Mesenchymal stem cell of adipose (primary cell): ENCODE measurements around the gene MEST.

GRCh38 chr7:129438331-129439443, 4.5 kb downstream of the STRIP2 start:
- CAGE, long polyA plus RNA: no peak

GRCh38 chr7:129569663-129570155, 41.8 kb upstream of the NRF1 start:
- CAGE, long polyA plus RNA: no peak

DNA sequence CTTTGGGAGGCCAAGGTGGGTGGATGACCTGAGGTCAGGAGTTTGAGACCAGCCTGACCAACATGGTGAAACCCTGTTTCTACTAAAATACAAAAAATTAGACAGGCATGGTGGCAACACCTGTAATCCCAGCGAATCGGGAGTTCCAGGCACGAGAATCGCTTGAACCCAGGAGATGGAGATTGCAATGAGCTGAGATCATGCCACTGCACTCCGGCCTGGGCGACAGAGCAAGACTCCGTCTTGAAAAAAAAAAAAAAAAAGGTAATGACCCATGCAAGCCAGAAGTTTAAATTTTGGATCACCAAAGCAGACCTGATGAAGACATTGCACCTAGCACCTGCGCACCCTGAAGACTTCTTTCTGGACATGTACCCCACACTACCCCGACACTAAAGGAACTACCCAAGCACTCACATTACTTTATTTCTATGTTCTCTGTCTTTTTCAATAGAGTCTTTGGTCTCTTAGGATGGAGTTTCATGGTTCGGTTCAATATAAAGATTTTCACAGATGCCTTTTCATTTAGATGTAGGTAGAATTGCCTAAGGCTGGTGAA, 119.6 kb downstream of the NRF1 start:
- CAGE, long polyA plus RNA: no peak

DNA sequence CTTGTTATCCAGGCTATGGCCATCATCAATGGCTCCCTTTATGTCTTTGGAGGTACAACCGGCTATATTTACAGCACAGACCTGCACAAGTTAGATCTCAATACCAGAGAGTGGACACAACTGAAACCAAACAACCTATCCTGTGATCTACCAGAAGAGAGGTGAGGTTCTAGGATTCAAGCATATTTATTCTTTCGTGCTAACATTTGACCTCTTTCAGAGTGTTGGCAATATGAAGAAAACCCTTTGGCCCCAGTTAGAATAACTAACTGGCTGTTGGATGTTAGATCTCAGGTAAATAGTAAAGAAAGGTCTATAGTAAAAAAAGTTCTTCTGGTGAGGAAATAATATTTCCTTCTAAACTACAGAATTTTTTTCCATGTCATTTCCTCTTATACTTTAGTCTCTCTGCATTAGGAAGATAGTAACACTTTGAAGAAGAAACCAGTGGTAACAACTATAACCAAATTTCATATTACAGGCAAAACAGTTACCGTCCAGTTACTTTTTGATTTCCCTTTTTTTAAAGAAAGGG, 51.8 kb downstream of the KLHDC10 start:
- CAGE, long polyA plus RNA: no peak

DNA sequence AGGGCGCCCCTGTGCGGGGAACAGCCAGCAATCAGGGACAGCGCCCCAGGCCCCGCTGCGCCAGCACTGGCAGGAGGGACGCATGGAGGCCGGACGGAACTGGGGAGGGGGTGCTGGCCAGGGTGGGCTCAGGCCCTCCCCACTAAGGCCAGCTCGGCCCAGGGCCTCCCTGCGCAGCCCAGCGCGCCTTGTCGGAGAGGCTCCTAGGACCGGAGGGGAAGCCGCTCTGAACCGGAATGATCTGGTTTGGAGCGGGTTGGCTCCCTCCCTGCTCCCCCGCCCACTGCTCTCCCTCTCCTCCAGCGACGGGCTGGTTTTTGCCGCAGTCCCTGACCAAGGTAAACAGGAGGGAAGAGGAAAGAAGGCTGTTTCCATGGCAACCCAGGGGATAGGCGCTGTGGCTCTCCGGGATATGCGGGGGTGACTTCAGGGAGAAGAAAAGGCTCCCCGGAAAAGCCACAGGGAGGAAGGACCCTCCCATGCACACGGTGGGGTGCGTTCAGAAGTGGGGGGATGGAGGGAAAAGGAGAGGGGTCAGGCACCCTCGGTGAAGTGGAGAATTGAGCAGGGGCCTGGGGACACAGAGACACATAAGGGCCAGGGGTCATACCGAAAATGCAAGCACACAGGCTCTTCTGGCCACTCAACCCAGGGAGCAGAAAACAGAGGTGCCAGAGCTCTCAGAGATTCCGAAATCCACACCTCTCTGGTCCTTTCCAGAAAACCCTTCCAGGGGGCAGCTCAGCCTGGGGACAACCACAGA, 63.6 kb downstream of the TMEM209 start:
- CAGE, long polyA plus RNA: no peak

DNA sequence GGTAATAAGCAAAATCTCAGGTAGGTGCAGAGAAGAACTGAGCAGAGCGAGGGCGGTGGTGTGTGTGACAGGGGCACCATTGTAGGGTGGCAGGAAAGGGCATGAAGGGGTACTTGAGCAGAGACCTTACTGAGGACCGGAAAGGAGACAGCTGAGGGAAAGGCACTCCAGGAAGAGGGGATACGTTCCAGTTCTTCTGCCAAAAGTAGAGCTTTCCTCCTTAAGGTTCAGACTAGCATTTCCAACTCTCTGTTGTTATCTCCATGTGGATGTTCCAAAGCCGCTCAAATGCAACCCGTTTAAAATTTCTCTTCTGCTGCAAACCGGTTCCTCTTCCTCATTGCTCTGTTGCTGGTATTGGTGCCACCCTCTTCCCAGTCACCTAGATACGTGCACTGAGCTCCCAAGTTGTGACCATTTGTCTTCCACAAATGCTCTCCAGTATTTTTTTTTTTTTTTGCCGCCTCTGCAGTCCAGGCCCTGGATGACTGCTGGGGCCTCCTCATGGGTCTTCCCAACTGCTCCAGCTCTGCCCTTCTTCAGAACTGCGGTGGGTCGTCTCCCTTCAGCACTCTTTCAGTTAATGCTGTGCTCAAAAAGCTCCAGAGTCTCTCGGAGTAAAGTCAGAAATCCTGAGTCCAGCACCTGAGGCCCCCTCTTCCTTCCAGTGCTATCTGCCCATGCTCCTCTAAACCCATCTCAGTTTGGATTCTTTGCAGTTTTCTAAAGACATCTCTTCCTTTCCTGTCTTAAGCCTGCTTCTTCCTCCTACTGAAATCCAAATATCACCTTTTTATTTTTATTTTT, 47.4 kb downstream of the TMEM209 start:
- CAGE, long polyA plus RNA: no peak

GRCh38 chr7:130272359-130273039, 5.8 kb downstream of the CPA2 start:
- CAGE, long polyA plus RNA: no peak

GRCh38 chr7:130351170-130352231, 6.9 kb downstream of the CPA5 start:
- CAGE, long polyA plus RNA: no peak

DNA sequence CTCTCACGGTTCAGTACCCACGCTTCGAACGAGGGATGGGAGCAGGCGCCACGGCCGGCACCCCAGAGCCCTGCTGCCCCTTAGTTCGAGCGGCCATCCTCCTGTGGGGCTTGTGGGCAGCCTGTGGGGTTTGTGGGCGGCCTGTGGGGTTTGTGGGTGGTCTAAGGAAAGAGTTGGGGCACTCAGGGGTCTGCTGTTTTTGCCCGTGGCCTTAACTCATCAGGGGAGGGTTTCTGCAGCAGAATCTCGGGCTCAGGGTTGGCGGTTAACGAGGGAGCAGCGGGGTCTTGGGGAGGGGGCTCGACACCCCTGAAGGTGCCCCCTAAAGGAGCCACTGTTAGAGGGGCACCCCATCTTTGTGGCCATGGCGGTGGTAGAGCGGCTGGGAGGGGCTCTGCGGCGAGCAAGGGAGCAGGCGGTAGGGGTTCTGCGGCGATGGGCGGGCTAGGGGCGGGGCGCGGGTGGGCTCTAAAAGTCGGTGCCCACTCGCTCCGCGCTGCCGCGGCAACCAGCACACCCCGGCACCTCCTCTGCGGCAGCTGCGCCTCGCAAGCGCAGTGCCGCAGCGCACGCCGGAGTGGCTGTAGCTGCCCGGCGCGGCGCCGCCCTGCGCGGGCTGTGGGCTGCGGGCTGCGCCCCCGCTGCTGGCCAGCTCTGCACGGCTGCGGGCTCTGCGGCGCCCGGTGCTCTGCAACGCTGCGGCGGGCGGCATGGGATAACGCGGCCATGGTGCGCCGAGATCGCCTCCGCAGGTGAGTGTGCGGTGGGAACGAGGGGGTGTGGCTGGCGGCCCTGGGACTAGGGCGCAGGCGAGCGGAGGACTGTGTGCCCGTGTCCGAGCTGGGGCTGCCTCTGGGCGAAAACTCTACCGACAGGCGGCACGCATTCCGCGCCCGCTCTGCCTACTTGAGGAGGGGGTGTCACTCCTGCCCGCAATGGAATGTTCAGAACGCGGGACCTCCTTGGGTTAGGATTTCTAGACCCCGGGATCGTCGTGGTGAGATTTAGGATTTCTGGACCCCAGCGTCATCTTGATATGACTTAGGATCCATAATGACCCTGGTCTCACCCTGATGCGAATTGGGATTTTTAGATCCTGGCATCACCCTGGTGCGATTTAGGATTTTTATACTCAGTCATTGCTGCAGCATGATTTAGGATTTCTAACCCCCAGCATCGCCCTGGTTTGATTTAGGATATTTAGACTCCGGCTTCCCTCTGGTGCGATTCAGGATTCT, at the start of gene MEST:
MEST (plus strand) TSS at position 498 of the 1,238 bp plus-strand sequence.
- CAGE, long polyA plus RNA: no peak

DNA sequence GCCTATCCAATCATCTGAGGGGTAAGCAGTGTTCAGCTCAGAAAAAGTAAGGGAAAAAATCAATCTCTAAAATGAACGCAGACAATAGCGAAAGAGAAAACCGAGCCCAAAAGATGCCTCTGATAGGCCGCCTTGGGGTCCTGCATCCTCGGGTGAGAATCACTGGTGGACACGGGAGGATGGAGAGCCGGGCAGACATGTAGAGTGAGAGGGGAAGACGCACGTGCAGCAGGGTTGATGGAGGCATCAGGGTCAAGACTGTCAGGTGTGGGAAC, 39.9 kb downstream of the MEST start:
- CAGE, long polyA plus RNA: no peak

- CAGE, long polyA plus RNA: no peak
Observed at GRCh38 chr7:130876614-130876998, 142.6 kb upstream of the KLF14 start.

DNA sequence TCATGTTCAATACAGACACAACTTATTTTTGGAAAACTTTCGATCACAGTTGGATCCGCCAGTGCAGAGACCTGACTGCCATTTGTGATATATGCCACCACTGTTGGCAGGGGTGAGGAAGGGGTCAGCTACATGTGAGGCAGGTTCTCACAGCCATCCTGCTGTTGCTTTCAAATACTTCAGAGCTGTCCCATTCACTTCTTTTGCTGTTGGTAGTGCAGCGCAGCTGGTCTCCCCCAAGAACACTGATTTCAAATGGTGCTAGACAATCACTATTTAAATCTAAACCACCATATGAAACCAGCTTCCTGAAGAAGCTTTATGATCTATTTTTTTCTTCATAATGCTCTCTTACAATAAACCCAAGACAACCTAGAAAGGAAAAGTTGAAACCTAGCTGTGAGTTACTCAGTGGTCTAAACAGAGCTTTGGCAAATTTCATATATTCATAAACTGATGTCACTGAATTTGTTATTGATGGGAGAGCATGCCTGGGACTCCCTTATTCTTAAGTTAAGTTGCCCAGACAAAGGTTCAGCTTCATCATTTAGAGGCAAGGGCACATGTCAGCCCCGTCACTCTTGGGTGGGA, 143.3 kb upstream of the KLF14 start:
- CAGE, long polyA plus RNA: no peak

GRCh38 chr7:130900445-130900821, 166.4 kb upstream of the KLF14 start:
- CAGE, long polyA plus RNA: no peak

- CAGE, long polyA plus RNA: no peak
Observed at GRCh38 chr7:130930069-130930765, 196.2 kb upstream of the KLF14 start.

GRCh38 chr7:130980440-130981021, 246.5 kb upstream of the KLF14 start:
- CAGE, long polyA plus RNA: no peak

DNA sequence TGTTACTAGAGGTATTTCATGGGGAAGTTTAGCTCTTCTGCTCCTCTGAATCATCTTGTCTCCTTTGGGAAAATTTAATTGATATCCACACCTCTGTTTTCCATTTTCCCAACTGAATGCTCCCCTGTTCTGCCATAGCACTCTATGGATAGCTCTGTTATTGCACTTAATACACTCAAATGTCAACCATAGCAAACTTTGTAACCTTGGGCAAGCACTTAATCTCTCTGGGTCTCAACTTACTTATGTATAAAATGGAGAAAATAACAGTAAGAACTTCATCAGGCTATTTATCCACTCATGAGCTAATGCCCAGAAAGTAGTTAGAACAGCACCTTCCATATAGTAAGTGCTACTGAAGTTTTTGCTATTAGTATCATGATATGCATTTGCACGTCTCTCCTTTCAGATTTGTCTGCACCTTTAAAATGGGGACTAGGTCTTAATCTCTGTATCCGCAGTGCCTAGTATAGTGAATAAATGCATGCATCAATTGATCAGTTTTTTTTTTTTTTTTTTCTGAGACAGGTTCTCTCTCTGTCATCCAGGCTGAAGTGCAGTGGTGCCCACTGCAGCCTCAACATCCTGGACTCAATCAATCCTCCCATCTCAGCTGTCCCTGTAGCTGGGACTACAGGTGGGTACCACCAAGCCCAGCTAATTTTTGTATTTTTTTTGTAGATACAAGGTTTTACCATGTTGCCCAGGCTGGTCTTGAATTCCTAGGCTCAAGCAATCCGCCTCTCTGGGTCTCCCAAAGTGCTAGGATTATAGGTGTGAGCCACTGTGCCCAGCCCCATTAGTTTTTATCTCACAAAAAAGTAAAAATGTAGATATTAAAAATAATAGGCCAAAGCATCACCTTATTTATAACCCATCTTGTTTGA, 290.4 kb upstream of the KLF14 start:
- CAGE, long polyA plus RNA: no peak

DNA sequence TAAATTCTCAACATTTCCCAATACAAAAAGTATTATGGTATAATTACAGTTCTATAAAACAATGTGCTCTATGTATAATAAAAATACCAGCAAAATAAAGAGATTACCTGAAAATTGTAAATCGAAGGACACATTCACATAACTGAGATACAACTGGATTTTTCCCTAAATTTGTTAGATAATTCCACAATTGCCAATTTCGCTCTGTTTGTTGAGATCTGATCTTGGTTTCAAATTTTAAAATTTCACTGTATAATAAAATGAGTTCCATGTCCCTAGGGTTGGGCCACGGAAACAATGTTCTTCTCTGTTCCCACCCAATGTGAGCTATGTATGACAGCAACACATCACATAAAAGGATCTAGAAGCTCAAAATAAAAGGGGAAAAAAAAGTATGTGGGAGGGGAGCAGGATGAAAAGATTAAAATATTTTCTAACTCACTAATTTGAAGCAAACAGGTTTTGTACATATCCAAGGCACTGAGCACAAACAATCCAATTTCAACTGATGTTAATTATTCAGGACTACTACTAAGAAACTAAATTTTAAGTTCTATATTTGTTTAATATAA, 287.9 kb upstream of the MKLN1 start:
- CAGE, long polyA plus RNA: no peak

DNA sequence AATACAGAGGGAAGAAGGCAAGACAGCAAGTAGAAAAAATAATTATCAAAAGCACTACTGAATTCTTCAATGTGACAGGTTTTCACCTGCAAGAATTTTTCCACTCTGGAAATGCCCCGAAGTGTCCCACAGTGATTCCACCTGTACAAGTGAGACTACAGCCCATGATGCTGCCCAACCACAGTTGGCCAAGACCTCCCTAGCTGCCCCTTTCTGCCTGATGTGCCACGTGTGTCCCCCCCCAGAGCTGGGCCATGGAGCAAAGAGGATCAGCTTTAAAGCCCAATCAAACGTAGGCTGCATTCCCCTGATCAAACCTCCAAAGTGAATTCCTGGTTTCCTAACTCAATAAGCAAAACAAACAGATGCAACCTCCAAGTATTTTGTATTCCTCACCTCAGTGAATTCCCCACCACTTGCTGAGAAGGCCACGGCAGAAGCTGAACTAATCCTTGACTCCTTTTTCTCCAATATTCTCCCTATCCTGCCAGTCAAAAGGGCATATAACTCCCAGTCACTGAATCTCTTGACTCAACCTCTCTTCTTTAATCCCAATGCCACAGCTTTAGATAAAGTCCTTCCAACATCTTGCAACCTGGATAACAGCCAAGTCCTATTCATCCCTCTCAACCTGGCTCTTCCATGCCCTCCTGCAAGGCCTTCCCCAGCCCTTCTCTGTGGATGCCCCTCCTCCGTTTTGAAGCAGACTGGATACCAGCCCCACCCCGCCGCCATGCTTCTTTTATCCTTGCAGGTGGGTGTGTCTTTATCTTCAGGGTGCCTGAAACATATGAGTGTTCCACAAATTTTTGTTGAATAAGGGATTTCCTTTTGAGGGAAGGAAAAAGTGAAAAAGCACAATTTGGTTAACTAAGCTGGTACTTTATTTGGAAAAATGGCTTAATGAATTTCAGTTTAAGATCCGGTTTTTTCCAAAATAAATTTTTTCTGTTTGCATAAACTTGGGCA, 285.2 kb upstream of the MKLN1 start:
- CAGE, long polyA plus RNA: no peak

- CAGE, long polyA plus RNA: no peak
Observed at GRCh38 chr7:131044861-131045104, 282.9 kb upstream of the MKLN1 start.

- CAGE, long polyA plus RNA: no peak
Observed at GRCh38 chr7:131055401-131056400, 272.0 kb upstream of the MKLN1 start.